HCT116 (cell line): ENCODE data around the gene ENO3.

GRCh38 chr17:4940848-4941162 is 737 bp downstream of the RNF167 start:
- RRBS = no CpG with 5 or more reads among the region's 17 CpGs

DNA sequence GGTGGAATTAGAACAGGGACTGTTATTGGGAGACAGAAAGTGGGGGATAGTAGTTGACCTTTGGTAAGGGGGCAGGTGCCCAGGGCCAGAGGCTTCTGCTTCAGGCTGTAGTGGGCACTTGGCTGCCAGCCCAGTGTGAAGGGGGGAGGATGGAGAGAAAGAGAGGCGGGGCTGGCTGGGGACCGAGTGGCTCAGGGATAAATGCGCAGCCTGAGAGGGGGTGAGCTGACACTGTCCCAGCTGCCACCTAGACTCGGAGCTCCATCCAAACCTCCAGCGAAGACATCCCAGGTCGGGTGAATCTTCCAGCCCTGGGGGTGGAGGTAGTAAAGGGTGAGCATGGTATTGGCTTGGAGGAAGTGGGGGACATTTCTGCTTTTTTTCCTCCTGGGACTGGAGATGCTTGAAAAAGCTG is at the start of gene ENO3:
Gene ENO3 (plus strand): TSS at position 228 of the 415 bp plus-strand sequence.
- RRBS = no CpG with 5 or more reads among the region's 6 CpGs

GRCh38 chr17:4989377-4989840 is 1.9 kb upstream of the CAMTA2 start:
- RRBS = no CpG with 5 or more reads among the region's 6 CpGs

- RRBS = 13% methylated on average over 7 of the region's 26 CpGs
Observed at GRCh38 chr17:4998426-4999481, 1.0 kb downstream of the KIF1C start.

DNA sequence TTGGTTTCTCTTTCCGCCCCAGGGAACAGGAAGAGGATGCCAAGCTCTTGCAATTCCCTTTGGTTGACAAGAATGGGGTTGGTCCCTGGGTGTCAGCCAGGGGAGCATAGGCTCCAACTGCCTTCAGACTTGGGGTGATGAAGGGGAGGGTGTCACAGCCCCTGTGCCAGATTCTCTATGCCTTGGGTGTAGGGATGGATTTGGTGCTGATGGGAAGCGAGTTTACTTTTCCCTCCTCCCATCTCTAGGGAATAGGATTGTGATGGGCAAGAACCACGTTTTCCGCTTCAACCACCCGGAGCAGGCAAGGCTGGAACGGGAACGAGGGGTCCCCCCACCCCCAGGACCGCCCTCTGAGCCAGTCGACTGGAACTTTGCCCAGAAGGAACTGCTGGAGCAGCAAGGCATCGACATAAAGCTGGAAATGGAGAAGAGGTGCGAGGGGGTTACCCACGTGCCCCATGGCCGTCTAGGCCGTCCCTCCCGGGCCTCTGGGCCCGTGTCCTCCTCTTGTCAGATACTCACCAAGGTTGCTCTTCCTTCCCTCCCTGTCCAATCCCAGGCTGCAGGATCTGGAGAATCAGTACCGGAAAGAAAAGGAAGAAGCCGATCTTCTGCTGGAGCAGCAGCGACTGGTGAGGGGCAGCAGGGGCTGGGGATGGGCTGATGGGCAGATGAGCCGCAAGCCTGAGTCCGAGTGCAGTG is 14.8 kb downstream of the SLC52A1 start:
- RRBS = 100% methylated on average over 1 of the region's 21 CpGs

- RRBS = 92% methylated on average over 20 of the region's 90 CpGs
Observed at GRCh38 chr17:5122551-5123435, 7.0 kb downstream of the USP6 start.

- RRBS = no CpG with 5 or more reads among the region's 8 CpGs
Observed at GRCh38 chr17:5221052-5221788, 13.4 kb downstream of the SCIMP start.

DNA sequence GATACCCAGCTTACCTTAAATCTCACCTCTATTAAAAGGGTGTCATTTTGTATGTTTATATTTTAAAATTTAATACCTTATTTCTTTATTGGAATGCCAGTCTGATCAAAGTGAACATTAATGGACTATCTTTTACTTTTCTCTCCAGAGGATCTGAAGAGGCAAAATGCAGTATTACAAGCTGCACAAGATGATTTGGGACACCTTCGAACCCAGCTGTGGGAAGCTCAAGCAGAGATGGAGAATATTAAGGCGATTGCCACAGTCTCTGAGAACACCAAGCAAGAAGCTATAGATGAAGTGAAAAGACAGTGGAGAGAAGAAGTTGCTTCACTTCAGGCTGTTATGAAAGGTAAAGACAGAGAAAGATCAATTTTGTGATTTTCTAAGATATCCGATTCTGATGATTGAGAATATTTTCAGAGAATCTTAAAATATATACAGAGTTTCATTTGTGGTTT is 49.7 kb downstream of the RABEP1 start:
- RRBS = no CpG with 5 or more reads among the region's 3 CpGs

DNA sequence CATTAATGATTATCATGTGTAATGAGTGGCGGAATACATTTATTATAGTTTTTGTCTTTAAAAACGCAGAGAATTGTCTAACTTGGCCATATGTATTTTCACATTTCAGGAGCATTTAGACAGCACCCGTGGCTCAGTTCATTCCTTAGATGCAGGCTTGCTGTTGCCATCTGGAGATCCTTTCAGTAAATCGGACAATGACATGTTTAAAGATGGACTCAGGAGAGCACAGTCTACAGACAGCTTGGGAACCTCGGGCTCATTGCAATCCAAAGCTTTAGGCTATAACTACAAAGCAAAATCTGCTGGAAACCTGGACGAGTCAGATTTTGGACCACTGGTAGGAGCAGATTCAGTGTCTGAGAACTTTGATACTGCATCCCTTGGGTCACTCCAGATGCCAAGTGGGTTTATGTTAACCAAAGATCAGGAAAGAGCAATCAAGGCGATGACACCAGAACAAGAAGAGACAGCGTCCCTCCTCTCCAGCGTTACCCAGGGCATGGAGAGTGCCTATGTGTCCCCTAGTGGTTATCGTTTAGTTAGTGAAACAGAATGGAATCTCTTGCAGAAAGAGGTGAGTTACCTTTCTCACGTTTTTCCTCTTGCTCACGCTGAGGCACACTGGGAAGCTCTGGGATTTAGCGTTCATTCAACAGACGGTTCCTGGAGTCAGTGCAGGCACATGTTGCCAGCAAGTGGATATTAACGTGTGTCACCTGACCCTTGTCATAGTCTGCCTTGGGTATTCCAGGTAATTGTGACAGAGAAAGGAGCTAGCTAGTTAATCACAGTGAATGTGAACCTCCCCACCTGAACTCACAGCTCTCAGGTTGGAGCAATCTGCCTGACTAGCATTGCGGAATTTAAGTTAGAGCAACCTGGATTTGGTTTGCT is 58.1 kb downstream of the NUP88 start:
- RRBS = no CpG with 5 or more reads among the region's 16 CpGs

DNA sequence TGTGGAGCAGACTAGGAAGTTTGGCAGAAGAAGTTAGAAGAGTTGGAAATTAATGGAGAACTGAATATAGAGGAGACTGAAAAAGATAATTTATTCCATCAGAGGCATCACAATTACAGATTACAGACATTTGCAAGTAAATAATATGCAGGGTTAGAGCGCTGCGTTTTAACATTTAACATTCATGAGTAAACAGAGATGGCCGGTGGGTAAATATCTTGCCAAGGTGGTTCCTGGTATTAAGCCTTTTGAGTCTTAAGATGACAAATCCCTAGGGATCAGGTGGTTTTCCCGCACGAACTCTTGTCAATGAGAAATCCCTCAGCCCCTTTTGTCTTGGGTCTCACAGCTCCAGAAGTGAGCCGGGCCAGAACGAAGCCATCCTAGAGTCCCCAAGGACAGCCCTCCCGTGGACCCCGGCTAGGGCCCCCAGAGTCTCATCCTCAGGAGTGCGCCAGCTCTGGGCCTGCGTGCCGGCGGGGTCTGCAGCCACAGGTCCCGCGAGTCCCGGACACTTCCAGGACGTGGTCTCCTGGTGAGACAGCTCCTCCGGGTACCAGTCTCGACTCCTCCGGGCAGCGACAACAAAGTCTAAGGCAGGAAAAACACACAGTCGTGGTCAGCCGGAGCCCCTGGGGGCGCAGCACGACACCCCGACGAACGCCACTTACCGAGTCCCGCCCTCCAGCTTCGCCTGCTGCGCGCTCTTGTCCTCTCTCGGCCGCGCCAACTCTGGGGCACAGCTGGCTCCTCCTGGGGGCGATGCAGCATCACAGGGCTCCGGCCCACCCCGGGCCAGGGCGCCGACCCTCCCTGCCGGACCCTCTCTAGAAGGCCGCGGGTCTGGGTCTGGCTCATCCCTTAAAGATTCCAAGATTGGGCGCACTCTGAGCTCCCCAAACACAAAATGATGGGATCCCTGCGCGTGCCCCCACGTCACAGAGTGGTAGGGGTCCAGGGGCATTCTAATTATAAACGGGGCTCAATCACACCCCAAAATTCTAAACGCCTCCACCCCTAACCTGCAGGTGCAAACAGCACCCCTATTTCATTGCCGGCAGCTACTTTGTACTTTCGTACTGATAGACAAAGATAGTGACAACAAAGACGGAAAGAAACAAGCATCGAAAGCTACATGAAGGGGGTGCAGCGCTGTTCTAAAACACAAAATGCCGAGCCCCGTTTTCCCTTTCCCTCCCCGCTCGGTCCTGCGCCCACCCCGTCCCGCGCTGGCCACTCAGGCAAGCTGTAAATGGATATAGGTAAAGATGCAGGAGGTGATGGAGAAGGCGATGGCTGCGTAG is 994 bp downstream of the ENSG00000286190 start:
- RRBS = 91% methylated on average over 10 of the region's 65 CpGs

- RRBS = no CpG with 5 or more reads among the region's 1 CpG
Observed at GRCh38 chr17:5649142-5649531, 64.8 kb upstream of the NLRP1 start.

GRCh38 chr17:6098326-6098902 is 28.2 kb downstream of the WSCD1 start:
- RRBS = 80% methylated on average over 2 of the region's 9 CpGs

- RRBS = no CpG with 5 or more reads among the region's 2 CpGs
Observed at GRCh38 chr17:6178727-6179104, 108.5 kb downstream of the WSCD1 start.

DNA sequence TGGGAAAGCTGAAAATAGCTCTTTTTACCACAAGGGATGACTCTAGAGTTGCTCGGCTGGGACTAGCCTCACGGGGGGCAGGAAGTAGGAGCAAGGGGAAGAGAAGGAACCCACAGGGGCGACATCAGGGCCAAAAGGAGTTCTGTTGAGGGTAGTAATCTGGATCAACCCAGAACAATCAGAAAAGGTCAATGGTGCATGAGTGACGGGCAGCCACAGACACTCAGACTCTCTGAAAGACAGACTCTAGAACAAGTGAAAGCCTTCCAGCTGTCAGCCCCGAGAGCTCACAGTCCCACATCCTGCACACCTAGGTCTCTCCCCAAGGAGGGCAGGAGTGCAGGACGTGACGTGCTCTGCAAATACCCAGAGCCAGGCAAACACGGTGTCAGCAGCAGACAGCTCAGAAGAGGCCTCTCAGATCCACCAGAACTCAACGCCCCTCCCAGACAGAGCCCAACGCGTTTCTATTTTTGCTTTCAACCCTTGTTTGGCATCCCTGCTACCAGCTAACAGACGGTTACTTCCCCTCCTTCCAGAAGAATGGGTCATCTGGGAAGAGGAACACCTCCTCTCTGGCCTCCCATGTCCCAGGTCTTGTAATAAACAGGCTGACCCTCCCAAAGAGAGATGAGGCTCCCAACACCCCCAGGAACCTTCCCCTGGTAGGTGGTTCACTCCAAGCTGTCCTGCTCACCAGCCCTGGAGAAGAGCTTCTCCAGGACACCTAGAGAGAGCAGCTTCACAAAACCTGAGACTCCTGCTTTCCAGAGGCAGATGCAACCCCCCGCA is 7.7 kb downstream of the PITPNM3 start:
- RRBS = no CpG with 5 or more reads among the region's 13 CpGs

GRCh38 chr17:6620659-6621089 is 19.8 kb downstream of the KIAA0753 start:
- RRBS = no CpG with 5 or more reads among the region's 5 CpGs

- RRBS = no CpG with 5 or more reads among the region's 5 CpGs
Observed at GRCh38 chr17:6699059-6699415, 14.1 kb downstream of the SLC13A5 start.

DNA sequence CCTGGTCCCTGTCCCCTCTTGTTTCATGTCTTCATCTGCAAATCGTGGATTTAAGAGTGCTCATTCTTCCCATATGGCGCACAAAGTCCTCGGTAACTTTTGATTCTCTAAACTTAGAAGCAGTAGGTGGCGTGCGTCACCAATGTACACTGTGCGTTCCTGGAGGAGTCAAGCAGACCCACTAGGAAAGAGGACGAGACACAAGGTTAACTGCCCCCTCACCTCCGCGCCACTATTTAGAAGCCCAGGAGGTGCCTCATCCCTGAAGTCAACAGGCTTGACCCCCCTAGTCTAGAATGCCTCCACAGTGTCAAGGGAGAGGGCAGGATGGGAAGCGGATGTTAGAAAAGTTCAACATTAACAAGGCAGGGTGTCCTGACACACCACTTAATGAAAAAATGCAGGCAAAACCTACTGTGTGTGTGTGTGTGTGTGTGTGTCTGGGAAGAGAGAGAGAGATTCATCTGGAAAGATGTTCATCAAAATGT is 2.8 kb downstream of the SLC13A5 start:
- RRBS = no CpG with 5 or more reads among the region's 10 CpGs

- RRBS = no CpG with 5 or more reads among the region's 9 CpGs
Observed at GRCh38 chr17:6786480-6787080, 10.6 kb downstream of the FBXO39 start.

DNA sequence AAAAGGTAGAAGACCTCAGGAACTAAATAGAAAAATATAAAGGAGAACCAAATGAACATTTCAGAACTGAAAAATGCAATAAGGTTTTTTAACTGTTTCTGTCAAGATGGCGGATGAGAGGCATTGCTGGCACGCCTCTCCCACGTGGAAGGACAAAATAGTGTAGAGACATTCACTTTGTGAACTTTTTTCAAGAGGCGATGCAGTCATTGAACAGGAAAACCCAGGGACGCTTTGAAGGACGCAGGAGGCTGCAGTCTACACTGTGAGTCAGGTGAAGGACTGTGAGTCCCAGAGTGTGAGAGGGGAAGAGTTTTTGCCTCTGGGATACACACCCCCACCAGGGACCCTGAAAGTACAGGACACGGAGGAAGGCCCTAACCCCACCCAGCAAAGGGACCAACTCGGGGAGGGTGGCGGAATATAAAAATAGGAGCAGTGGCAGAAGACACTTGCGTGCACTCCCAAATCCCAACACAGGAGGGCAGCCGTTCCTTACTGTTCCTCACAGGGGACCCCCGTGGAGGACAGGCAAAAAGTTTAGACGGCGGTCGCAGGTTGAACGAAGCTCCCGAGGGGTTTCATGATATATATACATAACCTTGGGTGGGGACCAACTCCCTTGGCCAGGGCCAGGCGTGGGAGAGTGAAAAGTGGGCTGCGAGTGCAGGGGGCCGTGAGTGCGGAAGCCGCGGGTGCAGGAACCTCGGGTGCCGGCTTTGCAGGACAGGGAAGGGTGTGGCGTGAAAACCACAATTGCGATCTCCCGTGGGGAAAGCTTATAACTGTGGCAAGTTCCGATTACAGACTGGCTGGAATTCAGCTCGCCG is 82.1 kb upstream of the ALOX12 start:
- RRBS = no CpG with 5 or more reads among the region's 31 CpGs

DNA sequence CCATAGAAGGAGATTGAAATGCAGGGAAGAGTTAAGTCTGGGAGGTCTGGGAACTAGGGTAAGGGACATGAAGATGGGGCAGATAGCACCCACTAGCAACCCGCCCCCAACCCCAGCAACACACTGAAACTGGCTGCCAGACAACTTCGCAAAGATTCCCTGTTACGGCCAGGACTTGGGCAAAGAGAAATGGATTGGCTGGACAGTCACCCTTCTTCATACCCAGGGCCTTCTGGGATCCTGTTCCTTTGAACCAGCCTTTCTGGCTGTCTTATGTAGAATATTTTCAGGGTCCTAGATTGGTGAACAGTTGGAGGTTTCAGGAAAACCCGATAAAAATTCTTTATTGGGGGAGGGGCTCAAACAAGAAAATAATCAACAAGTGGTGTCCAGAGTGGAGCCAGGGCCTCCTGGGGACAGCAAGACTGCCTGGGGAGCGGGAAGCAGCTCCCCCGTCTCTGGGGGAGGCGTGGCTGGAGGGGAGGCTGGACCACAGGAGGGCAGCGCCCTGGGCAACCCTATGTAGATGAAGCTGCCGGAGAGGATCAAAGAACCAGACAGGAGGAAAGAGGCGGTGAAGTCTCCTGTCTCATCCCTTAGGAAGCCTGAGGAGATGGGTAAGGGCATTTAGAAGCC is 2.5 kb downstream of the SLC16A11 start:
- RRBS = no CpG with 5 or more reads among the region's 10 CpGs